Skeletal muscle satellite cell (primary cell): ENCODE data around the gene SFXN4.

- CAGE, long polyA plus RNA = no peak
Measured at GRCh38 chr10:117541652-117542013, 913 bp upstream of the EMX2 start.

DNA sequence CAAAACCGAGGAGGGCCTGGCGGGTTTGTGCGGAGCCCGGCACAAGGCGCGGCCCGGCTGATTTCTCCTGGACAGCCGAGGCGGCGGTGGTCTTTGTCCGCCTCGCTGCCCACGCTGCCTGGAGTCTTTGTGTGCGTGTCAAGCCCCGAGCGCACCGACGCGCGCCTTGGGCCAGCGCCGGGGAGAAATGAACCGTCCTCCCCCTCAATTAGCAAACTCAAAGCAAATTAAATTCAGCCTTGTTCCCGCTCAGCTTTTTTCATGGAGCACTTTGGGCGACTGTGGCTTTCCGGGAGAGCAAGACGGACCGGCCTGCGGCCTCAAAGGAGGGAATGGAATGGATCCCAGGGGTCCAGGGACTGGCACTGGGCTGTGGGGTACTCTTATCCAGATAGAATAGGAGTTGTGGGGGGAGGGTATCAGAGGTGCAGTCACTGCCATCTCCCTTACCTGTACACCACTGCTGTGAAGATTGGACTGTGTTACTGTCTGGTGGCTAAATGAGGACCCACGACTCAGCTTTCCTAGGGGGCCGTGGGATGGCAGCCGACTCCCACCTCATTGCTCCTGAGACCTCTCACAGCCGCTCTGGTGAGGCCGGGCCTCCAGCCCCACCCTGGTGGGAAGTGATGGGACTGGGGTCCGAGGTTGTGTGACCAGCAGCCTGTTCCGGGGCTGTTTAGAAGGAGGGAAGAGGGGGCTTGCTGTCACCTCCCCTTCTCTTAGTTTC lies 4.2 kb downstream of the EMX2 start:
- CAGE, long polyA plus RNA = no peak

GRCh38 chr10:117547734-117548775 lies 5.5 kb downstream of the EMX2 start:
- CAGE, long polyA plus RNA = no peak

DNA sequence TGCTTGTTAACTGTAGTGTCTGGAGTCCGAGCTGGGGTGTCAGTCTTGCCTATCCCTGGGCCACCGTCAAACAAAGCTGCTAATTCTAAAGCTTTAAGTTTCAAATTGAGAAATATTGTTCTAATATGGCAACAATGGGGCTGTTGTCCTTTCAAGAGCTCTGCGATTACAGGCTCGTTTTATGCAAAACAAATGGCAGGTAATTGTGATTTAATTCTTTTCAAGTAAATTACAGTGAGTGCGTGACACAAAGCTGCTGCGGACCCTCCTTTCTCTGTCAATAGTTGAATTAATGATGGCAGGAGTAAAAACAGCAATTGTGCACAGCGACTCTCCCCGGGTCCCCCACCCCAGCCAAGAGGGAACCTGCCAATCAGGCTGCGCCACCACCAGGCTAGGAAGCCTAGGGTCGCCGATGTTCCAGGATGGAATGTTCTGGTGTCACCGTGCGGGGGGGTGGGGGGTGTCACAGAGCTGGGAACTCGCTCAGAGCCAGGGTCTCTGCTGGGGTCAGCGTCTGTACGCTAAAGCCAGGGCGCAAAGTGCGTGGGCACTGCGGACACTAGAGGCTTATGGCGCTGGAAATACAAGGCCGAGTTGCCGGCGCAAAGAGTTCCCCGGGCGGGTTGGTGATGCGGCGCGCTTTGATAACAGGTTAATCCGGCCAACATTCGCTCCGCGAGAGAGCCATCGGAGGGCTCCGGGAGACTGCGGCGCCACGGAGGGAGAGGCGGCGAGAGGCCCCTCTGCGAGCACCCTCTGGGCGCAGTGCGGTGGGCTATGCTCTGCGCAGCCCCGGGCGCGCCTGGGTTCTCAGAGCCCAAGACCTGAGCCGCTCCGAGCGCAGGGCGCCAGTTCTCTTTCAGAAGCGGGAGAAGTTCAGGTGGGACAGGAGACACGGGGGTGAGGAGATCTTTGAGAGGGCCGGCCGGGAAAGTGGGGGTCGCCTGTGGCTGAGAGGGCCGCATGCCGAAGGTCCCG lies 192.2 kb downstream of the EMX2 start:
- CAGE, long polyA plus RNA = no peak

GRCh38 chr10:118057079-118057619 lies 10.4 kb upstream of the RAB11FIP2 start:
- CAGE, long polyA plus RNA = no peak

- CAGE, long polyA plus RNA = no peak
Measured at GRCh38 chr10:118625553-118625940, 30.1 kb upstream of the PRLHR start.

- CAGE, long polyA plus RNA = no peak
Measured at GRCh38 chr10:118687337-118687827, 67.4 kb downstream of the CACUL1 start.

- CAGE, long polyA plus RNA = no peak
Measured at GRCh38 chr10:119048164-119048748, 18.7 kb downstream of the NANOS1 start.

GRCh38 chr10:119135258-119135640 lies 30.3 kb downstream of the SFXN4 start:
- CAGE, long polyA plus RNA = no peak

- CAGE, long polyA plus RNA = start-site peak on the minus strand at chr10:119165374-119165425, 45 and 71 reads in 2 replicates; start-site peak on the minus strand at chr10:119165652-119165692, 378 and 377 reads in 2 replicates
Measured at GRCh38 chr10:119165024-119166140, at the start of gene SFXN4. SFXN4 (minus strand) TSS chr10:119165714.

DNA sequence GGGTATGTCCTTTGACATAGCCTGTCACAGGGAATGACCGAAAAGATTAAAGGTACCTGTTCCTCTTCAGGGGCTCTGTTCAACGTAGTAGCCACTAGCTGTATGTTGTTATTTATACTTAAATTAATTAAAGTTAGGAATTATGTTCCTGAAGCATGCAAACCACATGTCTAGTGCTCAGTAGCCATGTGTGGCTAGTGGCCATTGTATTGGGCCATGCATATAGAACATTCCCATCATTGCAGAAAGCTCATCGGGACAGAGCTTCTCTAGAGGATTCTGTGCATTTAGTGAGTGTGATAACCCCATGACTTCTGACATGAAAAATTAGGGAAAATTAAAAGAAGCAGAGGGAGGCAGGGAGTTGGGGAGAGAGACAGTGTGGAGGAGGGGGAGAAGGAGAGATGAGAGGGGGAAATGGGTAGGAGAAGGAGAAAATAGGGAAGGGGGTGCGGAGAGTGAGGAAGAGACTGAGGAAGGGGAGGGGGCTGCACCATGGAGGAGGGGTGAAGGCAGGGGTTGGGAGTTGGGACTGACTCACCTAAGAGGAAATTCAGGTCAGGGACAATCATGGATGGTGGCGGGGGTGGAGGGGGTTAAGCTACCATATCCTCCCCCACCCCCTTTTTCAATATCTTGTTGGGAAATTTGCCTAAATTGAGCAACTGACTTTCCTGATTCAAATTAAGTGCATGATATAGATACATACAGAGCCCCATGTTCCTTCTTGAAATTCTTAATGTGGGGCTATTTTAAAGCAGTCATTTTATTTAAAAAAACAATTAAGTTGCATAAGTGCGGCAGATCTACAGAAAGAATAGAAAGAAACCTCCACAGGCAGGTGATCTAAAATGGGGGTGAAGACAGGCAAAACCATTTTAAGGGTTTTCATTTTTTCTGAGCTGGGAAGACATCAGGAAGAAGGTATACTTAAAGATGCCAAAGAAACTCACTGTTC lies 8.0 kb downstream of the GRK5 start:
- CAGE, long polyA plus RNA = no peak

DNA sequence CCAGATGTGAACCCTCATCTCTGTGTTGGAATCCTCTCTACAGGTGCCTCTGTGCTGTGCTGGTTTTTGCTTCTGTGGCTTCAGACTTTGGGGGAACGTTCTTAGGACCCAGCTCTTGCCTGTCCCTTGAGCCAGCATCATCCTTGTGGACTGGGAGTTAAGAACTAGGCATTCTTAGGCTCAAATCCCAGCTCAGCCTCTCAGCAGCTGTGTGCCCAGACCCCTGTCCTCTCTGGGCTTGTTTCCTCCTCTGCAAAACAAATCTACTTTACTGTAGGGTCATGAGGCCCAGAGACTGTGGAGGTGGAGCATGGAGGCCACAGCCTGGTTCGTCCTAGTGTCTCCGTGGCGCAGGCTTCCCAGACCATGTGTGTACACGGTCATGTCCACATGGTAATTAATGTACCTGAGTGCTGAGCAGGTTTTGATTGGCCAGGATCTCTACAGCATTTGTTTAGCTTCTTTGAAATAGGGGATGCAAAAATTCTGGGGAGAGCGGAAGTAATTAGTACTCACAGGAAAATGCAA lies 102.4 kb downstream of the GRK5 start:
- CAGE, long polyA plus RNA = no peak

DNA sequence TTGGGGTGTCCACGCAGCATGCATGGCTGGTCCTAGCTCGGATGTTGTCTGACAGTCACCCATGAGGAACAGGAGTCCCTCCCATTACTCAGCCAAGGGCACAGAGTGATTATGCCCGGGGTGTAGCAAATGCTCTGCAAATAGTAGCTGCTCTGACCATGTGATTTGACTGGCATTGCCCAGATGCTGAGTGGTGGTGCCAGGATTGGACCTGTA lies 150.7 kb downstream of the GRK5 start:
- CAGE, long polyA plus RNA = no peak

DNA sequence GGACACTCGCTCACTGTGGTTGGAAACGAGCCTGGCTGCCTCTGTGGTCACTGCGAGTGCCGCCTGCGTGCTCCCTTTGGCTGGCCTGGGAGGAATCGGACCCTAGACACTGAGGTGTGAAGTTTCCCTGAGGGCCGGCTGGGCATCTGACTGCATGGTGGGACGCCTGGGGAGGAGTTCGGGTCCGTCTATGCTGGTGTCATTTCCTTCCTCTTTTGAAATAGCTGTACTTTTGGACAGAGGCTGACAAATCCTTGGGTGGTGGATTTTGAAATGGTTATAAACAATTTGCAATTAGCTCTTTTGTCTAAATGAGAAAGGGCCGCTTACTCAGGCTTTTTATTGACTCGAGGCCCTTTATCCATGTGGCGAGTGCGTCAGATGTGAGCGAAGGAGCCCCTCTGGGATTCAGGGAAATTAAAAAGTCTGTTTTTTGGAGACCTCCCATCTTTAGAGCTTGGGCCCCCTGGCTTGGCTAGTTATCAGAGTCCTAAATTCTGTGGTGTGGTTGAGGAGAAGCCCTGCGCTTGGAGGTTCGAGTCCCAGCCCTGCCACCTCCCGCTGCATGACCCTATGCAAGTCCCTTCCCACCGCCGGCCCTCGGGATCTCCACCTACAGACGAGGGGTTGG lies 147.1 kb downstream of the RGS10 start:
- CAGE, long polyA plus RNA = no peak

- CAGE, long polyA plus RNA = no peak
Measured at GRCh38 chr10:119421518-119421954, 121.0 kb downstream of the RGS10 start.

GRCh38 chr10:119477999-119478843 lies 64.3 kb downstream of the RGS10 start:
- CAGE, long polyA plus RNA = no peak

GRCh38 chr10:119489519-119490162 lies 52.9 kb downstream of the RGS10 start:
- CAGE, long polyA plus RNA = no peak

GRCh38 chr10:119663818-119664205 lies 12.6 kb downstream of the BAG3 start:
- CAGE, long polyA plus RNA = no peak

DNA sequence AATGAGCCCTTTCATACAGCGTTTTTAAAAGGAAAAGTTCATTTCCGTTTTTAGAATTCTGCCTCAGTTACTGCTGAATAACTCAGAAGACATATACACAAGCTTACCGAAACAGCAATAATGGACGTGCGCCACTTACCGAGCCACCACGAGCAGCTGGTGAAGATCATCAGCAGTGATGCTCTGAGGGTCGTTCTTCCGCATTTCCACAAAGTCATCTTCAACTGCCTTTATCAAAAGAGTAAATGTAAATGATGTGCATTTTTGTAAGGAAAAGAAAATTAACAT lies 40.8 kb downstream of the MCMBP start:
- CAGE, long polyA plus RNA = no peak

- CAGE, long polyA plus RNA = no peak
Measured at GRCh38 chr10:119847460-119847826, 25.2 kb downstream of the MCMBP start.